ENCODE measurements around the genes TBC1D5, RAB5A and PP2D1.

DNA sequence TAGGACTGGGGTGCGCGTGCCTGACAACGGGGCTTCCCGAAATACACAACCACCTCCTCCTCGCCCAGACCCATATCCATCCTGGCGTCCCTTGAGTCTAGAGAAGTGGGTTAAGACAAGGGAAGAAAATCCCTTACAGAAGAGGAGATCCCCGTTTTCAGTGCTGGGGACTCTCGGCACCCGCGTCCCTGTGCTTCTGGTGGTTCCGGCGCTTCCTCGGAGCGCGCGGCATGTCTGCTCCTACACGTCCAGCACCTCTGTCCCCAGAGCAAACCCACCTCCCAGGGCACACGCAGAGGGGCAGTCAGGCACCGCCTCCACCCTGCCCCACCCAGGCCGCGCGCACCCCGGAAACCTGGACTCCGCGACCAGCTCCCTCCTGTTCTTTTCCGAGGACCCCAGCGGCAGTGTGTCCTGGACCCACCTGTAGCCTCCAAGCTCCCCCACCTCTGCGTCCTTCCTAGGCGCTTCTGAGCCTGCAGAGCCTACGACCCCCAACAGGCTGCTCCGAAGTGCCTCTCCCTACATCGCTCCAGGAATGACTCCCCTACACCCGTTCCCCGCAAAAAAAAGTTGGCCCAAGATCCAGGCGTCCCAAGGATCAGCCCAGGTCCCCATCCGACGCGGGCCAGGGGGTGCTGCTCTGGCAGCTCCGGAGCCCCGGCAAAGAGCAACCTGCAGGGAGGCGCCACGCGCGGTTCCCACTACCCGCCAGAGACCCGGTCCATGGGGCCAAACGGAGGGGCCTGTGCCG, 675 bp downstream of the RFTN1 start:
- PRO-cap, 7 experiments: peak in 7 of 7 experiments; most common plus-strand start position 334 of the sequence (in 4); most common minus-strand start position 259 of the sequence (in 6)
- RAMPAGE, long total RNA, 2 experiments: start-site peak on the minus strand in 1 of 2 experiments, centred at position 512 of the sequence, 25 reads per replicate

GRCh38 chr3:16536136-16536449, 22.6 kb upstream of the RFTN1 start:
- PRO-cap, 7 experiments: no peak in any of the 7 experiments
- RAMPAGE, long total RNA, 2 experiments: no peak in any of the 2 experiments

DNA sequence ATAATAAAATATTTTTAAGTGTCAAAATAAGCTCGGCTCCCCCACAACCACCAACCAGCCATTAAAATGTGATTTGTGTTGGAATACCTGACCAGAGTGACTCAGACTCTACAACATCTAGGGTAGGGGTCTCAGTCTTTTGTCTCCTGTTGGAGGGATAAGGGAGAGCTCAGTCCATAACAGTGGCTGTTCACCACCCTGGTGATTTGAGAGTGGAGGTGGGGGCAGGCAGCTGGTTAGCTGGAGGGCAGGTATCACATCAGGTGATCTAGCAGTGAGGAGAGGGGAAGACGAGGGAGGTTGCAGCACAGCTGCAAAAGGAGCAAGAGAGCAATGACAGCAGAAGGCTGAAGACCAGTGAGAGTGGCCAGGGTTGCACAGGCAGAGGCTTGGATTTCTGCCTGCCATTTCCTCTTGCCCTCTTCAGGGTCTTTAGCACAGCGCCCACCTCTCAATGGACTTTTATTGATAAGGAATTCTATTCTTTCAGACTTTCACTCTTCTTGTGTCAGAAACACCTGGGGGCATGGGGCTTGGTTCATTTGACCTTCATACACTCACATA, 38.4 kb downstream of the PLCL2 start:
- PRO-cap, 7 experiments: no peak in any of the 7 experiments
- RAMPAGE, long total RNA, 2 experiments: no peak in any of the 2 experiments

DNA sequence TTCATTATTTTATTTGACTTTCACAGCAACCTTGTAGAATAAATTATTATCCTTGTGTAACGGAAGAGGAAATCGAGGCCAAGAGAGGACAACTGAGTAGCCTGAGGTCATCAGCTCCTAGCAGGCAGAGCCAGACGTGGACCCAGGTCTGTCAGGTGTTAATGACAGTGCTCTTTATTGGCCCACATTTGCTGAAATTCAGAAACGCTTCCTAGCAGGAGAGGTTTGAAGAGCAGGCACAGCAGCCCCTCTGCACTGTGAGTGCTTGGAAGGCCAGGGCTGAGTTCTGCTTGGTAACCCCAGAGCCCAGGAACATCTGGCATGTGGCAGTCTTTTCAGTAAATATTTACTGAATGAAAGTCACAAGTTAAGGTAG, 102.3 kb downstream of the PLCL2 start:
- PRO-cap, 7 experiments: no peak in any of the 7 experiments
- RAMPAGE, long total RNA, 2 experiments: no peak in any of the 2 experiments

- PRO-cap, 7 experiments: no peak in any of the 7 experiments
- RAMPAGE, long total RNA, 2 experiments: no peak in any of the 2 experiments
Measured at GRCh38 chr3:17140672-17141108, 255.9 kb downstream of the PLCL2 start.

DNA sequence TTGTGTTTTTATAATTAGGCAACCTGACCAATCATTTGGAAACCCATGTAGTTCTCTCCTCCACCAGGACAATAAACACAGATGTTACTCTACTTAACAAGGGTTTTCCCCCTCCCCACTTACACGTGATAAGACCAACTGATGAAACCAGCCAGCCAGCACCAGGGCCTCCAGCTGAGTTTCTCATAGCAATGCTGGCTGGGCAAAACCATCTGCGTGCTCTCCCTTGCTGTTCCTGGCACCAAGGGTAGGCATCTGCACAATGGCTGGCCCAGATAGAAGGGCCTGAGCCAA, 310.4 kb downstream of the PLCL2 start:
- PRO-cap, 7 experiments: no peak in any of the 7 experiments
- RAMPAGE, long total RNA, 2 experiments: no peak in any of the 2 experiments

DNA sequence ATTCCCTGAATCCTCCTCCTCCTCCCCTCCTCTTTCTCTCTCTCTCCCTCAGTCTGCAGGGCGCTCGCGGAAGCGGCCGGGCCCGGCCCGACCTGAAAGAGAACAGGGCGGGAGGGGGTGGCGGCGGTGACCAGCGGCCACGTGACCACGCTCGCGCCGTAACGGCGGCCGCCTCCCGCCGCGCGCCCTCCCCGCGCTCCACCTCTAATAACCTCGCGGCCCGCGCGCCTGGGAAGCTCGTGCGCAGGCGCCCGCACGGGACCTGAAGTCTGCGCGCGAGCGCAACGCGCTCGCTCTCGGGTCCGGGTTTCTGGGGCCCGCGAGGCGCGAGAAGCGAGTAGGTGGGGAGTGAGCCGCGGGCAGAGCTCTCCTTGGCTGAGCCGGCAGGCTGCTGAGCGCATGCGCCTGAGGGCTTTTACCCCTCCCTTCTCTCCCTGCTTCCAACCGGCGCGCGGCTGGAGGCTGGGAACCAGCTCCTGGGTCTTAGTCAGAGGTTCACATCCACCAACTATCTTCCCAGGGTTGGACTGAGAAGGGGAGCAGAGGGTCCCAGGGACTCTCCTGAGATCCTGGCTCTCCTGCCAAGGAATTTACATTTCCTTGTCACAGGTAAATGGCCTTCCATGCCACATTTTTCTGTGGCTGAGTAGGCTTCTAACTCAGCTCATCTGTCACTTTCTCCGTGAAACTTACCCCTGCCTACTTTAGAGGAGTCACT, at the start of gene TBC1D5:
Gene TBC1D5 (minus strand): TSS at position 122 of the 718 bp plus-strand sequence.
- PRO-cap, 7 experiments: peak in 7 of 7 experiments; most common plus-strand start position 443 of the sequence (in 7); most common minus-strand start position 104 of the sequence (in 6)
- RAMPAGE, long total RNA, 2 experiments: start-site peak on the minus strand in 2 of 2 experiments, centred at positions 93 to 109 of the sequence, 639 to 1,309 reads per replicate

DNA sequence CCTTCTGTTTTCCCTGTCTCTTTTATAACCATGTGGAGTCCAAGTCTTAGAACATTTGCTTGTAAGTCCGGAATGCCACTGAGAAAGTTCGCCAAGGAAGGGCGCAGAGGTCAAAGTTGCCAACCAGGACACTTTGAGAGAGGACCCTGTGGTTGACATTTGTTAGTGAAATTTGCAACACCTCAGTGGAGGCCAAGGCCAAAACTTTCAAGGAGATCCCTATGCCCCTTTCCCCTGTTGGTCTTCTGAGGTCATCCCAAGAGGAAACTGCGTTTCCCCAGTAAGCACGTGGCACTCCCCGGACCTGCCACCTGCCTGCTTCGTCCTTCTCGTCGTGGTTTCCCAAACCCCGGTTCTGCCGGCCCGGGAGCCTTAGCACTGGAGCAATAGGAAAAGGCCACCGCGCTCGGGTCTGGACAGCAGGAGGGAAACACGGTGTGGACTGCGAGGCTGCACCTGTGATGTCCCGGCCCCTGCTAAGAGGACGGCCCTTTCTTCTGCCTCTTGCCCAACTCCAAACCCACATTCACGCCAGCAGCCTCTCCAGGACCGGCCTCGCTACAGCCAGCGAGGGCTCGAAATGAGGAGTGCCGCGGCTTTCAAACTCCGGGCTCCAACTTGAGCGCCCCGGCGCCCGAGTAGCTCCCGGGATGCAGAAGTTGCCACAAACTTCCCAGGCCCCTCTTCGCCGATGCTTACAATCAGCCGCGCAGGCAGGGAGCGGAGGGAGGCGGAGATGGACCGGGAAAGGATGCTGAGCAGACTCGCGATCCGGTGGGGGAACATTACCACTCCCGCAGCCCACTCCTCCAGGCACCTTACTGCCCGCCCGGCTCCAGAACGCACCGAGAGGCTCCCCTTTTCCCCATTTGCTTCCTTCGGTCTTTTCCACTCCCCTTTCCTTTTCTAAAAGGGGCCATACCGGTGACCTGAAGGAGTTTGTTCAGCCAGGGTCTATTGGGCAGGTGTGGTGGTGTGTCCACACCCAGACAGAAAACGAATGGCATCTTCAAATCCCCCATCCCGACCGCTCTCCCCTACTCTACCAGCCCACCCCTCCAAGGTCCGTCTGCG, 18.5 kb upstream of the SATB1 start:
- PRO-cap, 7 experiments: no peak in any of the 7 experiments
- RAMPAGE, long total RNA, 2 experiments: no peak in any of the 2 experiments

GRCh38 chr3:19702420-19703105, 231.5 kb downstream of the EFHB start:
- PRO-cap, 7 experiments: peak in 2 of 7 experiments; most common plus-strand start chr3:19702660 (in 1); most common minus-strand start chr3:19702518 (in 1)
- RAMPAGE, long total RNA, 2 experiments: no peak in any of the 2 experiments

DNA sequence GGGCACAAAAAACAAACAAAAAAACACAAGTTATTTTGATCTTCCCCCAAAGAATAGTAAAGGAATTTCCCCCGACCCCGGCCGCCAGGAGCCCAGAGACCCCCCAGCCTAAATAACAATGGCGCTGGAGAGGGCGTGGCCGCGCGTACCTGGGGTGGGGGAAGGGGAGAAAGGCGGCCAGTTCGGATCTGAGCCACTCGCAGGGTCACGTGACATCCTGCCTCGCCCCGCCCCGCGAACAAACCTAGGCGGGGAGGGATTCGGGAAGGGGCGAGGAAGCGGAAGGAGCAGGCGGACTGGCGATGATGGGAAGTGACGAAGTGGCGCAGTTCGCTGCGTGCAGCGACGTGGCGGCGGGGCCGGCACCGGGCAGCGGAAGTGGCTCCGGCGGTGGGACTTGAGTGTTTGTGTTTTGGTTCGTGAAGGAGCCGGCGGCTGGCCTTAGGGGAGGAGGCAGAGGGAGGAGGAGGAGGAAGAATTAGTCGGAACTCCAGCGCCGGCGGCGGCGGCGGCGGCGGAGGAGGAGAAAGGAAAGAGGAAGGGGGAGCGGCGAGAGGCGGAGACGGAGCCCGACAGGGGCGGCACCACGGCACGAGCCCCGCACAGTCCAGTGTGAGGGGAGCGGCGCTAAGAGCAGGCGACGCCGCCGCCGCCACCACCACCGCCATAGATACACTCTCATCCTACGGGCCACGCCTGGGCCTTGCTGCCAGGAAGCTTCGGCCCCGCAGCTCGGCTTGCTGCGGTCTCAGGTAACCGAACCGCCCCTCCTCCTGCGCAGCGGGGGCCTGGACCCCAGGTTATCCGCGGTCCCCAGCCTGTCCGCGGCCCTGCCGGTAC, at the start of gene RAB5A:
Gene RAB5A (plus strand): TSS at position 328 of the 840 bp plus-strand sequence.
- PRO-cap, 7 experiments: peak in 7 of 7 experiments; most common plus-strand start position 328 of the sequence (in 5); most common minus-strand start position 211 of the sequence (in 4)
- RAMPAGE, long total RNA, 2 experiments: start-site peak on the plus strand in 2 of 2 experiments, centred at positions 391 to 588 of the sequence, 114 to 1,173 reads per replicate; start-site peak on the minus strand in 1 of 2 experiments, centred at position 218 of the sequence, 26 reads per replicate

- PRO-cap, 7 experiments: no peak in any of the 7 experiments
- RAMPAGE, long total RNA, 2 experiments: no peak in any of the 2 experiments
Measured at GRCh38 chr3:20012001-20012490, at the start of gene PP2D1. Gene PP2D1 (minus strand): TSS chr3:20012264.

DNA sequence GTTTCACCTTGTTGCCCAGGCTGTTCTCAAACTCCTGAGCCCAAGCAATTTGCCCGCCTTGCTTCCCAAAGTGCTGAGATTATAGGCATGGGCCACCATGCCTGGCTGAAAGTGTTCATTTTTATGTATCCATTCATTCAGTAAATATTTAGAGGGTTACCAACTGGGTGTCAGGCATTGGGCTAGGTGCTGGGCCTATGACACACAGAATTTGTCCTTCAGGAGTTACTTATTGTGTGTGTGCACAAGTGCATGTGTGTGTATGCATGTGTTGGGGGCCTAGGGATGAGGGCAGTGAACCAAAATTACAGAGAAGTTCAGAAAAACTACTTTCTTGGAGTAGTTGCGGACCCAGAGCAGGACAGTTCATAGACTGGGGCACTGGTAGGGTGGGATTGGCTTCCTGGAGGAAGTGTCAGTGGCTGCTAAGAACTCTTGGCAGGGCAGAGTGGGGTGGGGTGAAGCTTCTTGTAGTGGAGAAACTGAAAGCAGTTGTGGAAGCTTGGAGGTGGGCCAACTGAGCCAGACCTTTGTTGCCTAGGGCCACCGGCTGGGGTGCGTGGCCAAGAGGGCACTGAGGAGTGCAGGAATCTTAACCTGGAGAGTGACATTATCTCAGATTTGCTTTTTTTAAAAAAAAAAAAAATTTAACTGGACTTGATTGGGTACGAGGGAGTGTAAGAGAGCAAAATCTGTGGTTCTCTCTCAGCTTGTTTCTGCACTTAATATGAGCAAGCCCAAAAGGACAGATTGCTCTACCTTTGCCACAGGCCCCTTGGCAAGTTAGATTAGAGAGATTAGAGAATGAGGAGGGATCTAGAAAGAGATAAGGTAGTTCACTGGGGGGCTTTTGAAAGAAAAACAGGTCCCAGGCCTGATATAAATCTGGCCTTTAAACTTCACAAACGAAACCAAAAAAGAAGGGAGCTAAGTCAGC, 3.1 kb downstream of the KAT2B start:
- PRO-cap, 7 experiments: no peak in any of the 7 experiments
- RAMPAGE, long total RNA, 2 experiments: no peak in any of the 2 experiments

DNA sequence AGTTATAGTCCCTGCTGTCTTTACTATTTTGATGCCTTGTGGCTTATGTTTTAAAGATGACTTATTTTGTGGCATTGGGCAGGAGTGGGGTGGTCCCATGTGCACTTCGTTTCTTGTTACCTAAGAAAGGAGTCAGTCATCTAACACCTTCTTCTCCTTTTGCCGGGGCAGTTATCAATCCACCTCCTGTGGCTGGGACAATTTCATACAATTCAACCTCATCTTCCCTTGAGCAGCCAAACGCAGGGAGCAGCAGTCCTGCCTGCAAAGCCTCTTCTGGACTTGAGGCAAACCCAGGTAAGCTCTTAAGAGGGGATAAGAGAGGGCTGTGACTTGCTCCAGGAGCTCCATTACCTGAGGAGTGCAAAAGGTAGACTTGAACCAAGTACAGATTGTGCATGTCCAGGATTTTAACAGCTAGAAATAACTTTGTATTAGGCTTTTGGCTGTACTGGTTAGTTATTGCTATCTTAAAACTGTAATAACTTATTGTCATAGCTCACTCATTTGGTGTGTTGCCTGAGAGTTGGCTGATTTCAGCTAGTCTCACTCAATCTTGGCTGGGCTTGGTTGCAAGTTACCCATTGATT, 66.5 kb downstream of the SGO1 start:
- PRO-cap, 7 experiments: no peak in any of the 7 experiments
- RAMPAGE, long total RNA, 2 experiments: no peak in any of the 2 experiments

DNA sequence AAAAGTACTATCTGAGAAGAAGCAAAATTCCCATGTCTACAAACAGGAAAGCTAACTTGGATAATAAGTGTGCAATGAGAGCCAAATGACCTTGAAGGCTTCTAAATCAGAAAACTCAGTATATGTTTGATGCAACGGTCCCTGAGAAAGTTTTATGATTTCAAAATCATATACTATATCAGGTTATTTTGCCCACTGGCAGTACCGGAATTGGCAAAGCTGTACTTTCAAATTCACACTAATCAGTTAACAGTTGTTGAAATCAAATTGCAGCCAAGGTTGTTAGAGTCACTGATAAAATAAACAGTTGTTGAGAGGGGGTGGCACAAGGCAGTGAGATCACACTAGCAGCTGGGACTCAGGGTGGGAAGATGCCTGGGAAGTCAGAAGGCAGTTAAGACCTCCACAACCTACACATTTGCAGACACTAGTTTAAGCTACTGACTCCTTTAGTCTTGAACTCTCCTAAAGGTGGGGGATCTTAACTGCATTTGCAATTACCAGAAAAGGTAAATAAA, 106.0 kb downstream of the ZNF385D start:
- PRO-cap, 7 experiments: no peak in any of the 7 experiments
- RAMPAGE, long total RNA, 2 experiments: no peak in any of the 2 experiments

DNA sequence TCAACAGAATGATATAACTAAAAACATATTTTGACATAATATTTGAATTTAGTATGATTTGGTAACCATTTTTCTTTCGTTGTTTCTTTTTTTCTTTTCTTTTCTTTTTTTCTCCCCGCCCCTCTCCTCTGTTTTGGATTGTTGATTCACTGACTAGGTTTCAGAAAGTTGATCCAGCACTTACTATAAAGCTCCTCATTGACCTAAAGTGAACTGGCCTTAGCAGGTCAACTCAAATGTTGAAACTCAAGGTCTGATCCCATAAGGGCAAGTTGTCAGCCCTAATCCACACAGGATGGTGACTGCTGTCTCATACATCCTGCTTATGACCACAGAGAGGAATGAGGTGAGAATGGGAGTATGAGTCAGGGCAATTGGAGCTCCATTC, 78.9 kb downstream of the ZNF385D start:
- PRO-cap, 7 experiments: no peak in any of the 7 experiments
- RAMPAGE, long total RNA, 2 experiments: no peak in any of the 2 experiments

- PRO-cap, 7 experiments: no peak in any of the 7 experiments
- RAMPAGE, long total RNA, 2 experiments: no peak in any of the 2 experiments
Measured at GRCh38 chr3:23618876-23619158, 186.9 kb upstream of the UBE2E1 start.

- PRO-cap, 7 experiments: no peak in any of the 7 experiments
- RAMPAGE, long total RNA, 2 experiments: no peak in any of the 2 experiments
Measured at GRCh38 chr3:23808487-23808973, 2.8 kb downstream of the UBE2E1 start.

- PRO-cap, 7 experiments: peak in 1 of 7 experiments; most common minus-strand start chr3:23811359 (in 1)
- RAMPAGE, long total RNA, 2 experiments: no peak in any of the 2 experiments
Measured at GRCh38 chr3:23811293-23811832, 5.6 kb downstream of the UBE2E1 start.

GRCh38 chr3:23829261-23830000, 23.7 kb downstream of the UBE2E1 start:
- PRO-cap, 7 experiments: no peak in any of the 7 experiments
- RAMPAGE, long total RNA, 2 experiments: no peak in any of the 2 experiments

- PRO-cap, 7 experiments: no peak in any of the 7 experiments
- RAMPAGE, long total RNA, 2 experiments: no peak in any of the 2 experiments
Measured at GRCh38 chr3:23961842-23962797, 17.0 kb downstream of the NR1D2 start.